Breast (tissue), 4 donors: Measurements from ENCODE around the gene THUMPD1.

DNA sequence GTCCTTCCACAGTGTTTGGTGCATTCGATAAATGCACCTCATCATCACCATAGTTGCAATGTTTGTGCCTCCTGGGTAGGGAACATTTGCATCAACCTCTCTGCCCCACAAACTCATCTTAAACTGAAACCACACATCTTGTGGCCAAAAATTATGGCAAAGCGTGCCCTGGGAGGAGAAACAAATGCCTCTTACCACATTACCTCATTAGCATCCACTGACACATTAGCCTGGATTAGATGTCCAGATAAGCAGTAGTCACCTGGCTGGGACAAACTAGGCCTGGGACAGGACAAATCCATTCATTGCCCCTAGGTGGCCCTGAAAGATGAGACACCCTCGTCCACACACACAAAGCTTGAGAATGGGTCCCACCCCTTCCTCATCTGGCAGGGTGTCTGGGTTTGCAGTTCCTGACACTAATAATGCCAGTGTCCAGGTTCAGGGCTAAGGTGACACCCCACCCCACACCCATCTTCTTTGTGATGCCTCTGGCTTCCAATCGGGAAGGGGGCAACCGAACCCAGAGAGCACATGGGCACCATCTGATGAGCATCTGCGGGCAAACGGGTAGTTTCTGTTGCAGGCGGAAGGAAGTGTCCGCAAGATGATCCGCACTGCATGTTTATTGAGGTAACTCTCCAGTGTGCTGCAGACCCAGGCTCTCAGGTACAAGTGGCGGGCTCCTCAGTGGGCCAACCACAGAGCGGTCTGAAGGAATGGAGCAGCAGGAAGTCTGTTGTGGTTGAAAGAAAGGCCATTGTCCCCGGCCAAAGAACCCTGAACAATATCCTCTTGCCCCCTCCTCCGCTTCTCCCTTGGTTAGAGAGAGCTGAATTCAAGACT, 8.6 kb downstream of the XYLT1 start:
- PRO-cap, 3 experiments, result no peak in any of the 3 experiments
- RRBS, result no CpG with 5 or more reads among the region's 14 CpGs

GRCh38 chr16:17471138-17472082, 650 bp upstream of the XYLT1 start:
- PRO-cap, 3 experiments, result no peak in any of the 3 experiments
- RRBS, result 0% methylated on average over 4 of the region's 27 CpGs

- PRO-cap, 3 experiments, result no peak in any of the 3 experiments
- RRBS, result no CpG with 5 or more reads among the region's 6 CpGs
Measured at GRCh38 chr16:17529915-17530468, 59.2 kb upstream of the XYLT1 start.

DNA sequence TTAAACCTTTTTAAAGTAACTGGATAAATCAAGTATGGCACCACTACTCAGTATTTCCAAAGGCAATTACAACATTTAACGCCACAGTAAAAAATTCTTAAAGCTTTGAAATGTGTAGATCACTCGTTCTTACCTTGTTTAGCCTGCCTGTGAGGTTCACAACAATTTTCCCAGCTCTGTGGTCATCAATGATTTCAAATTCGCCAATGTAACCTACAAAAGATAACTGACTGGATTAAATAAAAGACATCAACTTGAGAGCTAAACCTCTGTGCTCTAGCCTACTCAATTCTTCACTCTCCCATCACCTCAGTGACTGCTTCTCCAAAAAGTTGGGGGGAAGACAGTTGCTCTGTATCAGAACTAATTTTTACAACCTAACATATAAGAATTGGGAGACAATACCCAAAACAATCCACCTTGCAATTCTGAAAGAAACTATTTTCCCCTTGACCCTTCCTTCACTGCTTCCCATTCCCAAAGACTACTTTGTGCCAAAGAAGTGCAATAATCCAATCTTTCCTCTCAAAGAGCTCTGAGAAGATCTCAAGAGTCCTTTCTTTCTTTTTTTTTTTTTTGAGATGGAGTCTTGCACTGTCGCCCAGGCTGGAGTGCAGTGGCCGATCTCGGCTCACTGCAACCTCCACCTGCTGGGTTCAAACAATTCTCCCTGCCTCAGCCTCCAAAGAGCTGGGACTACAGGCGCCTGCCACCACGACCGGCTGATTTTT, 2.0 kb downstream of the RPS15A start:
- PRO-cap, 3 experiments, result no peak in any of the 3 experiments
- RRBS, result no CpG with 5 or more reads among the region's 9 CpGs

DNA sequence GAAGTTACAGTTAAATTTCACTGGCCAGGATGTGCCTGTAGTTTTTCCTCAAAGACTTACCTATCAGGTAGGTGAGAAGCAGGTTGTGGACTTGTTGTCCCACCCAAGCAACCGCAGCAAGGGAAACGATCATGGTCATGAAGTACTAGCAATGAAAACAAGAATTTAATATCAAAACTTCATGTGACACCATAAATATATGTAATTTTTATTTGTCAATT, 4.3 kb upstream of the RPS15A start:
- PRO-cap, 3 experiments, result no peak in any of the 3 experiments
- RRBS, result no CpG with 5 or more reads among the region's 2 CpGs

- PRO-cap, 3 experiments, result no peak in any of the 3 experiments
- RRBS, result no CpG with 5 or more reads among the region's 2 CpGs
Measured at GRCh38 chr16:19095771-19096070, 18.0 kb upstream of the ITPRIPL2 start.

DNA sequence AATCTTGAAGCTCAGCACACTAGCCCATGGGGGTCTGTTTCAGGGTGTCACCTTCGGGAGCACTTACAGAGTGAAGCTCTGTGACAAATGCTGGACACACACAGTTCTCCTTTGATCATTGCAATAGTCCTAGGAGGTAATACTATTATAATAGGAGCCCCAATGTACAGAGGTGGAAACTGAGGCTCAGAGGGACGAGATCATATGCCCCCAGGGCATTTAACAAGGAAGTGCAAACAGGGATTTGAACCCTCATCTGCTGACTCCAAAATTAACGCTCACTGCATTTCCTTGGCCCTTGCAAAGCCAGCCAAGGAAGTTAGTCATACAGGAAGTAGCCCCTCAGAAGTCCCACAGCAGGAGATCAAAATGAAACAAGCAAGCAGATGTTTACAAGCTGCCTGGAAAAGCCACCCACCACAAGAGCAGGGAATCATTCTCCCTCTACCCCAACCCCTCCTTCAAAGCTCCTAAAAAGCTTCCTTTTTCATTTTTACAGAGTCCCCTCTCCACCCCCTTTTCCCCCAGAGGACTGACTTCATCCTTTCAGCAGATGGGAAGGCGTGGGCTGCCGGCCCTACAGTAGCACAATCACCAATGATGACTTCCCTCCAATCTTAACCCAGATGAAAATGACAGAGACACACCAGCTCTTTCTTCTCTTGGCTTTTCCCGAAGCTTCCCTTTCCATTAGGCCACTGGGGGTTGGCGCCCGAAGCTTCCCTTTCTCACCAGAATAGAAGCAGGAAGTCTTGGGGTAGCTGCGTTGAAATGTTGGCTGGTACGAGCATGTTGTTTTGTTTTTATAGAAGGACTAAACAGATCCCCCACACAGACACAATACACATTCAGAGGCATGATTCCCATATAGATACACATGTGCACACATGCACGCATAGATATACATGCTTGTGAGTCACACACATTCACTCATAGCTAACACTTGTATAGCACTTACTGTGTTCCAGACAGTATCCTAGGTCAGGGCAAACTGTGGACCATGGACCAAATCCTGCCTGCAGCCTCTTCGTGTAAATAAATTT, 17.2 kb downstream of the ITPRIPL2 start:
- PRO-cap, 3 experiments, result no peak in any of the 3 experiments
- RRBS, result no CpG with 5 or more reads among the region's 12 CpGs

DNA sequence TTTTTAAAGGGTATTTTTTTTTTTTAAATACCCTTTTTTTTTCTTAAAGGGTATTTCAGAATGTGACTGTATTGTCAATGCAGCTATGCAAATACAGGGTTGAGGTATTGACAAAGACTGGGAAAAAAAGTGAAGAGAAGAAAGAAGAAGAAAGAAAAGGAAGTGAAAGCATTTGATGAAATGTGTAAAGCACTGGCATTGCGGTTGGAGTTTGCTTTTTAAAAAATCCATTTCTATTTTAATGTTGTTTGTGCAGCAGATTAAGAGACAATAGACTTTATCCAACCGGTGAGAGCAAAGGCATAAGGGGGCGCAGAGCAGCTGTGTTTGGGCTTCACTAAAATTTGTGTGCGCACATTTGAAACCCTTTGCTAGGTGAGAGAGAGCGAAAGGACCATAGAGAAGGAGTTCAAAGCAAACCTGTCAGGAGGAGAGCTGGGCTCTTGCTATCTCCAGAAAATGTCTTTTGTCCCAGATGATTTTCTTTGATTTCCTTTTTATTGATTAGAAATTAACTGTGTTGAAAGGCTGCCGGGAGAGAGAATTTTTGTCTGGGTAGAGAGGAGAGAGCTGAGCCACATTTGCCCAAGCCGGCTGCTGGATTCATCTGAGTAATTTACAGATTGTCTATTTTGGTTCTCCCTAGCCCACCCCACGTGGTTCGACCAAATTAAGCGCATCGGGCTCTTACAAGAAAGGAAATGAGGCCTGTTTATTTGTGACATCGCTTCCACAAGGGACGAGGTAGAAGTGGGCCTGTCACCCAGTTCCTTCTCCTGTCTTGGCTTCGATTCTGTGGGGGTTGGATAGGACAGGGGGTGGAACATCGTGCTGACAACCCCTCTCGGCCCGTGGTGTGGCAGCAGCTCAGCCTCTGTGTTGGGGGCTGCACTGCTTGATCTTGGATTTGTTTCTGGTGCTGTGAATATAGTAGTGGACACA, 42.7 kb downstream of the SYT17 start:
- PRO-cap, 3 experiments, result no peak in any of the 3 experiments
- RRBS, result 27% methylated on average over 1 of the region's 17 CpGs

GRCh38 chr16:19240325-19240625, 45.3 kb upstream of the CLEC19A start:
- PRO-cap, 3 experiments, result no peak in any of the 3 experiments
- RRBS, result no CpG with 5 or more reads among the region's 5 CpGs

DNA sequence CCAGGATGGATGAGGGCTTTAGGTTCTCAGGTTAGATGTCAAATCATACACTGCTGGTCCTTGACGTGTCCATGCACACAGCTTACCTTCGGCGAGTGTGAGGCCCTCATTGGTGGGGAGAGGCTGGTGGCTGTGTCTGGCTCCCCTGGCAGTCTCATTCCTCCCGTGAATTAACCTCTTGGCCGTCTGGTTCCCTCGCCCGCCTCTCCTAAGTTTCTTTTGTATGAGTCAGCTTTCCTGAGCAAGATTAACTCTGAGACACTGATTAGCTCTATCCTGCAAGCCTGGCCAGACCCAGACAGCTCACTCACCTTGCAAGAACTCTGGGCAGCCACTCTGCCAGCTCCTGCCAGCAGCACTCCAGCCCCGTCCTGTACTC, 39.8 kb downstream of the VPS35L start:
- PRO-cap, 3 experiments, result no peak in any of the 3 experiments
- RRBS, result no CpG with 5 or more reads among the region's 8 CpGs

GRCh38 chr16:19704534-19704858, 13.5 kb downstream of the KNOP1 start:
- PRO-cap, 3 experiments, result no peak in any of the 3 experiments
- RRBS, result no CpG with 5 or more reads among the region's 9 CpGs

GRCh38 chr16:19753701-19755008, 36.1 kb downstream of the IQCK start:
- PRO-cap, 3 experiments, result no peak in any of the 3 experiments
- RRBS, result no CpG with 5 or more reads among the region's 13 CpGs

- PRO-cap, 3 experiments, result no peak in any of the 3 experiments
- RRBS, result no CpG with 5 or more reads among the region's 3 CpGs
Measured at GRCh38 chr16:19805826-19806305, 78.8 kb downstream of the GPRC5B start.

GRCh38 chr16:19883155-19884205, 1.2 kb downstream of the GPRC5B start:
- PRO-cap, 3 experiments, result peak in 3 of 3 experiments; most common plus-strand start chr16:19883788 (in 3)
- RRBS, result 2% methylated on average over 11 of the region's 46 CpGs

GRCh38 chr16:19885289-19885888, 741 bp upstream of the GPRC5B start:
- PRO-cap, 3 experiments, result no peak in any of the 3 experiments
- RRBS, result 12% methylated on average over 18 of the region's 43 CpGs

GRCh38 chr16:20327111-20327396, 259 bp downstream of the GP2 start:
- PRO-cap, 3 experiments, result no peak in any of the 3 experiments
- RRBS, result no CpG with 5 or more reads among the region's 5 CpGs

DNA sequence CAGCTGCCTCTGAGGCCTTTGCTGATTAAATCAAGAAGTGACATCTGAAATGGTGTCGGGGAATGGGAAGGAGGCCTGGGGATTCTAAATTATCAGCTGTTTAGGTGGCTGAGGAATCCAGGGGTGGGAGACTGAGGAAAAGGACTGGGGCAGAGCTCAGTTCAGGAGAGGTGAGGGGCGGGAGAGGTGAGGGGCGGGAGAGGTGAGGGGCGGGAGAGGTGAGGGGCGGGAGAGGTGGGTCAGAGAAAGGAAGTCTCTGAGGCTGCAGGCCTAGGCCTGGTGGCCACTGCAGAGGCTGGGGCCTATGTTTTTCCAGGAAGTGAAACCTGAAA, 332 bp downstream of the ACSM5 start:
- PRO-cap, 3 experiments, result no peak in any of the 3 experiments
- RRBS, result no CpG with 5 or more reads among the region's 5 CpGs

DNA sequence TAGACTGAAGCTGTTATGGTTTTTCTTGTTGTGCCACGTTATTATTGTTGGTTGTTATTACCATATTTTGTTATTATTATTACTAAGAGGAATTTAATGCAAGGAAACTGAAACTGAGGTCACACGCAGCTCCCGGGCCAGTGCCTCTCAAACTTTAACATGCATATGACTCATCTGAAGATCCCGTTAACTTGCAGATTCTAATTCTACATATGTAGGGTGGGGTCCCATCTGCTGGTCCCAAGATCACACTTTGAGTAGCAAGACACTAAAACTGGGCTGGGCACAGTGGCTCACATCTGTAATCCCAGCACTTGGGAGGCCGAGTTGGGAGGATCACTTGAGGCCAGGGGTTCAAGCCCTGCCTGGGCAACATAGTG, 828 bp downstream of the ACSM5 start:
- PRO-cap, 3 experiments, result no peak in any of the 3 experiments
- RRBS, result no CpG with 5 or more reads among the region's 5 CpGs

- PRO-cap, 3 experiments, result no peak in any of the 3 experiments
- RRBS, result no CpG with 5 or more reads among the region's 8 CpGs
Measured at GRCh38 chr16:20736225-20737274, 5.1 kb downstream of the THUMPD1 start.

GRCh38 chr16:20741158-20742372, at the start of gene THUMPD1:
Gene THUMPD1 (minus strand): TSS chr16:20741818.
- PRO-cap, 3 experiments, result peak in 3 of 3 experiments; most common plus-strand start chr16:20741428 (in 3); most common minus-strand start chr16:20741352 (in 3)
- RRBS, result 3% methylated on average over 25 of the region's 76 CpGs